Duodenum (tissue), 1 donor: ENCODE results near the gene EFHB.

- PRO-cap, result no peak
Observed at GRCh38 chr3:16315378-16316376, 50.7 kb downstream of the OXNAD1 start.

DNA sequence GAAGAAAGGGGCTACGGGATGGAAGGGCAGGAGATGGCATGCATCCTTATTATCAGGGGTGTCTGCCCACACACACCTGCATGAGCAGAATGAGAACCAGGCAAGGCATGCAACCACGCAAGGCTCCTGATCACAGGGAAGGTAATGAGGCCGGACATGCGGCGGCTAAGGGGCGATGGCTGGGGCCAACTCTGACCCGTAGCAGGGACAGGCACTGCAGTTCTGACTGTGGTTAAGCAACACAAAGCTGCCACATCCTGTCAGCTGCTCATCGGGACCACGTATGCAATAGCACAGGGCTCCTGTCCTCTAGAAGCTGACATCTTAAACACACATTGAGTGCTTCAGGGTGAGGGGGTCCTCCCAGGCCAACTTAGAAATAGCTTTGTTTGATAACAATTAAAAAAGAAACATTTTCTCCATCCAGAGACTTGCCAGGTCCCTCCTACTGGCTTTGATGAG is 73.2 kb downstream of the OXNAD1 start:
- PRO-cap, result no peak

DNA sequence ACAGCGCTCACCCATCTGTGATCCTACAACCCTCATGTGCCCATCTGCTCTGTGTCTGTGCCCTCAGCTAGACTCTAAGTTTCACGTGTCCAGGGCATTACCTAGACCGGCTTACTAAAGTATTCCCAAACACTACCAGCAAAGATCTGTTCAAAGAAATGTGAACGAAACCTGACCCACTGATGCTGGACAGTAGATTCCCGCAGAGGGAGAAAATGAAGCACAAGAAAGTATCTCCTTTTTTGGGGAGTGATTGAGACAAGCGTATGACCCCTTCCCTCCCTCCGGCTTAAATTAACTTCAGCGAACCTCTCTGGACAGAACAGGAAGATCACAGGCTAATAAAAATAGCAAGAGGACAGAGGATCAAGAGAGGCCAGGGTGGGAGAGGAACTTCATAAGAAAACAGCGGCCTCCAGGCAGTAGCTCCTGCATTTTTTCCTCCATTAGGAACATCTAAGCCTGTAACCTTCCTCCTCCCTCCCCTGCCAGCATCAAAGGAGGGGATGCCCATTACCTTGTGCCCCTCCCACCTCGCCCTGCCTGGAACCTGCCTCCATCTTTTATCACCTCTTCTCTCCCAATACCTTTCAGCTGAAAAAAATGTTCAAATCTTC is 113.0 kb downstream of the RFTN1 start:
- PRO-cap, result no peak

DNA sequence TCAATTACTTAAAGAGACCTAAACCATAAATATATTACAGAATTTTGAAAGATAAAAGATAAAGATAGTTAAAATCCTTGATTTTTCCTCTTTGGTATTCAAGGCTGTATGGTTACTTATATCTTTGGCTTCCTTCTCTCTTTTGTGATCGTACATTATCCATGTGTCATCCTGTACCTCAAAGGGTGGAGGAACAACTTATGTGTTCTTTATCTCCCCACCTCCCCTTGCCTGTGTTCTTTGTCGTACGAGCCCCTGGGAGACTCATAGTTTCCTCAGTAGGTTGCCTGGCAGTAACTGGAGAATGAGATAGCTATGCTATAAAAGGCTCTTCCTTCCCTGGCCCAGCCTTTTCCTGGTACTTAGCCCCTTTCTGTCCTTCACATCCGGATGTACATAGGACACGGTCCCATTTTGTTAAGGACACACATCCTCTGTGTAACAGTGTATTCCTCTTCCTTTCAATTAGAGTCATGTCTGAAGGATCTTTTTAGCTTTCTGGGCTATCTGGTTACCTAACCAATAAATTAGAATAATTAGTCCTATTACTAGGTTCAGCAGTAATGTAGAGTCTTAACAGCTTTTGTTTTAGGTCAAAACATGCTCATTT is 32.1 kb downstream of the PLCL2 start:
- PRO-cap, result no peak

DNA sequence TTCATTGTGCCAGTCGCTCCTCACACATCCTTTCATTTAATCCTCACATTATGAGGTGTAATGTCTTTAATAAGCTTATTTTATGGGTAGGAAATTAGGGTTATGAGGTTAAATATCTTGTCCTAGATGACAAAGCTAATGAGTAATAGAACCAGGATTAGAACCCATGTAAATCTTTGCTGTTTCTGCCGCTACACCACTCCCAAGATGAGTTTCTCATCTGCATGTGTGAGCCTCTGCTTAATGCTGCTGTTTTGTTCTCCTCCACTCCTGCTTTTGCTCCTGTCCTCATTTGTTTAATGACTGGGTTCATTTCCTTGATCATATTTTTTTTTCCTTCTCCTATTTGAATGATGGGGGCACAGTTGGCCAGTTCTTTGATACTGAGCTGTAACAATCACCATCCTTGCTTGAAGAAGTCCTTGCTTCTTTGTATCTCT is 155.9 kb downstream of the PLCL2 start:
- PRO-cap, result no peak

DNA sequence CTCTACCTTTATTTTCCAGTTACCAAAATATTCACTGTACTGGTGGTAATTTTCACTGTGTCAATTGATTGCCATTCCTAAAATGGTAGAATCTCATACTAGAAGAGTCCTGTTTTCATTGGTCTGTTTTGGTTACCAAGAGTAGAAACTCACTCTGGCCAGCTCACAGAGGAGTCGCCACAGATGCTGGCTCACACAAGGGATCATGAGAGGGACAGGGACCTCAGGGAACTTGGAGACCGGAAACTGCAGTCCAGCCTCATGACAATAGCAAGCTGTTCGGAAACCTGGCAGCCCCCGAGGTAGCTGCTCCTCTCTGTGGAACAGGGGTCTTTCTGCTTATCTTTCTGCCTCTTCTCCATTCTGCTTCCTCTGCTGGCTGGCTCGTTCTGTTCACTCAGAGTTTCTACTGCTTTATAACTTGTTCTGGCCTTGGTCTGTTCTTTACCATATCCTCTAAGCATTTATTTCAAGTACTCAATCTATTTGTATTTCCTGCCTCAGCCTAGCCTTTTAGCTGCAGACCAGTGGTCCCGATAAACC is 192.9 kb downstream of the PLCL2 start:
- PRO-cap, result no peak

- PRO-cap, result no peak
Observed at GRCh38 chr3:17088905-17089336, 204.2 kb downstream of the PLCL2 start.

DNA sequence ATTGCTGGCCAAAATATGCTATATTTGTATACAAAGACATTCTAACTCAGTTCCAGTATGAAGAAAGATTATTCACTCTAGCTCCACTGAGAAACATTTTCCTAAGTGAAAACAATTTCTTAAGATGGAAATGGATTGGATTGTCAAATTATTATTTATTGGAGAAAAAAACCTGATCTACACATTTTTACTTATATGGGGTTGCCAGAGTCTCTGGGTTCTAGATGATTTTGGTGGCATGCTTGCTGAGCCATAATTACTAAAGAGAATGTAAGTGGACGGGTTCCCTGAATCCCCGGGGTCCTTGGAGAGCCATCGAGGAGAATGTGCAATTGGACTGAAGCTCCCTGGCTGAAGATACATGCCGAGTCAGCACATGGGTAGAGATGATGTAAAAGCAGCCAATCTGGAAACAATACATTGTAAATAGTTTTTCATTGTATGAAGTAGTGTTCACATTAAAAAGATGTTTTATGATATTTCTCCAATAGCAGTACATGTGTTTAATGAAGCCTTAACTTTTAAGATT is 205.4 kb downstream of the PLCL2 start:
- PRO-cap, result no peak

- PRO-cap, result no peak
Observed at GRCh38 chr3:18694156-18694532, 269.0 kb upstream of the SATB1 start.

- PRO-cap, result no peak
Observed at GRCh38 chr3:19934020-19934777, at the start of gene EFHB. Gene EFHB, minus strand, starts transcription at chr3:19934217.

GRCh38 chr3:19946414-19946769 is 505 bp upstream of the RAB5A start:
- PRO-cap, result no peak

DNA sequence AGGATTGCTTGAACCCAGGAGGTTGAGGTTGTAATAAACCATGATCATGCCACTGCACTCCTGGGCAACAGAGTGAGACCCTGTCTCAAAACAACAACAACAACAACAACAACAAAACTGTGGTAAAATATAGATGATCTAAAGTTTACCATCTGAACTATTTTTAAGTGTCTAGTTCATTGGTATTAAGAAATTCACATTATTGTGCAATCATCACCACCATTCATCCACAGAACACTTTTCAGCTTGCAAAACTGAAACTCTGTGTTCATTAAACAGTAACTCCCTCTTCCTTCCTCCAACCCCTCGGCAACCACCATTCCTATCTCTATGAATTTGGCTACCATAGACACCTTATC is 20.6 kb downstream of the KAT2B start:
- PRO-cap, result no peak

GRCh38 chr3:20122315-20122867 is 63.6 kb downstream of the SGO1 start:
- PRO-cap, result no peak

GRCh38 chr3:20236377-20236959 is 50.5 kb upstream of the SGO1 start:
- PRO-cap, result no peak

DNA sequence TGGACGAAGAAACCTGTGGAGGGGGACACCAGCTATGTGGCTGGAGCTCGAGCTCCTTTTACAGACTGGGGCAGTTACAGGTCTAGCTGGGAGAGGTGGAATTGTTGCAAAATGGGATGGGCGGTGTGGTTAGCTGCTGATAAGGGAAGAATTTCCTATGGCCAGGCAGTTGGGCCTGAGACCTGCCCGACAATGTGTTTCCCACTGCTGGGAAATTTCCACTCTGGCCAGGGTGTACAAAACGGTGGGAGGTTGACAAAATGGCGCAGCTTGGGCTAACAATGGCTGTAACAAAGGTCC is 137.3 kb upstream of the SGO1 start:
- PRO-cap, result no peak

DNA sequence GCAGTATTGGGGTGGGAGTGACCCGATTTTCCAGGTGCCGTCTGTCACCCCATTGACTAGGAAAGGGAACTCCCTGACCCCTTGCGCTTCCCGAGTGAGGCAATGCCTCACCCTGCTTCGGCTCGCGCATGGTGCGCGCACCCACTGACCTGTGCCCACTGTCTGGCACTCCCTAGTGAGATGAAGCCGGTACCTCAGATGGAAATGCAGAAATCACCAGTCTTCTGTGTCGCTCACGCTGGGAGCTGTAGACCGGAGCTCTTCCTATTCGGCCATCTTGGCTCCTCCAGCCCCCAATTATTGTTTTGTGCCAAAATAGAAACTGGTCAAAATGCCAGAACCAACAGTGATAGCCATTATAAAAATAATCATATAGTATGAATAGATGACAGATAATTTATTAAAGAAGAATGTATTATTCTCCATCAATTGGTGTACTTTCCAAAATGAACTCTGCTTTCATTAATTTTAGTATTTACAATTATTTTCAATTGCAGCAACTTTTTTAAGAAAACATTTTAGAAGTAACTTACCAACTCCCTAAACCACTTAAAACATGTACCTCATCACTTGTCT is 459.6 kb upstream of the UBE2E2 start:
- PRO-cap, result no peak

DNA sequence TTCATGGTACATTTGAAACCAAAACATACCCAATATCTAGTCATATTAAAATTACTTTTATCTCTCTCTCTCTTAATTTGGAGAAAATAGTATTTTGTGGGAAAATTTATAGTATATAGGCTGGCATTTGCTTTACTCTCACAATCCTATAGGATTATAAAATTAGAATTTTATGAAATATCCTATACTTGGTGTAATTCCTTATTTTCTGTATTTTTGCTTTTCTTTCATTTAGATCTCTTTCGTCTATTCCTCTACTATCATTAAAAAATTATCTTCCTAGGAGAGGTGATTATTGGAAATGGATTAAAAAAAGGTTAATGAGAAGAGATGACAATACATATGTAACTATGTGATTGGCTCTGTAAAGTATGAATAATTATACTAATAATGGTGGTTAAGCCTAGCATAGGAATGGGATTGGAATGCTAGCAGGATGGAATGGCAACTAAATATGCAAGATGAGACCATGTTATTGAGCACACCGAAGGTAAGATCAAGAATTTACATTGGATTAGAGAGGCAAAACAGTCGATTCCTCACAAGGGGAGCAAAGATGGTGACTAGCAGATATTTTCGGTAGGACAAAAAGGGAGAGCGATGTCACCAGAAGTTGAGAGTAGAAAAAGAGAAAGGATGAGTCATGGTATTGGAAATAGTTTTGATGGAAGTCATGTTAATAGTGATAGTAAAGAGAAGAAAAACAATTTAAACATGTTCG is 54.7 kb downstream of the UBE2E2 start:
- PRO-cap, result no peak

DNA sequence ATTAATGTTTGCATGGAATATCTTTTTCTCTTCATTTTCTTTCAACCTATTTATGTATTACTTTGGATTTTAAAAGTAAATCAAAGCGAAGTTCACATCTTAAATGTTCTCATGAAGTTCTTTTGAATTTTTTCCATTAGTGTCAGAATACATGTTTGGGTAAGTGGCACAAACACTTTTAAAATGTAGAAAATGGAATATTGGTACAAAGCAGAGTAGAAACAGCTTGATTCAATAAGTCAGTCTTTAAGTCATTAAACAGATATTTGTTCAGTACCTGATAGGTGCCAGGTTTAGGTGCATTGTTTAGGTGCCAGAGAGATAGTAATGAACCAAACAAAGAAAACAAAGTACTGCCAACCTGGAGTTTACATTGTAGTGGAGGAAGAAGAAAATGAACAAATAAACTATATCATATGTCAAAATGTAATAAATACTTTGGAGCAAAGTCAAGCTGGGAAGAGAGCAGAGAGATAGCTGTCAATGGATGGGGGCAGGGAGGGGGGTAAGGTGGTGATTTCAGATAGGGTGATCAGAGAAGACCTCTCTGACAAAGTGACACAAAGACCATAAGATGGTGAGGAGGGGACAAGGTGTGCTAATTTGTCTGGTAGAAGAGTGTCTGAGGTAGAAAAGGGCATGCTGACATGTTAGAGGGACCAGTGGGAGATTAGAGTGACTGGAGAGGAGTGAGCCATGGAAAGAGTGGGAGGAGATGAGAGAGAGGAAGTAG is 128.0 kb downstream of the UBE2E2 start:
- PRO-cap, result no peak

- PRO-cap, result no peak
Observed at GRCh38 chr3:23349898-23350961, 147.1 kb downstream of the UBE2E2 start.

DNA sequence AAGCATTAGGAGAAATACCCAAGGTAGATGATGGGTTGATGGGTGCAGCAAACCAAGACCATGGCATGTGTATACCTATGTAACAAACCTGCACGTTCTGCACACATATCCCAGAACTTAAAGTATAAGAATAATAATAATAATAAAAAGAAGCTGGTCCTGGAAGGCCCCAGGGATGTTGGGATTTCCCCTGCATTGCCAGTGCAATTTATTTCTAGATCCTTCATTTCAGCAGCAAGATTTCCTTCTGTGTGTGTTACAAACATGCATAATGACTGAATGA is 186.9 kb upstream of the UBE2E1 start:
- PRO-cap, result no peak